Mesangial cell (primary cell): ENCODE data around the genes RRP1 and TRAPPC10.

GRCh38 chr21:43646518-43646938 lies 12.8 kb downstream of the HSF2BP start:
- RAMPAGE, long total RNA: no peak

DNA sequence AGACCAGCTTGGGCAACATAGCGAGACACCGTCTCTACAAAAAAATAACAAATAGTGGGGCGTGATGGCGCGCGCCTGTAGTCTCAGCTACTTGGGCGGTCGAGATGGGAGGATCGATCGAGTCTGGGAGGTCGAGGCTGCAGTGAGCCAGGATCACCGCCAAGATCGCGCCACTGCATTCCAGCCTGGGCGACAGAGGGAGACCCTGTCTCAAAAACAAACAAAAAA lies 277 bp downstream of the HSF2BP start:
- RAMPAGE, long total RNA: no peak

DNA sequence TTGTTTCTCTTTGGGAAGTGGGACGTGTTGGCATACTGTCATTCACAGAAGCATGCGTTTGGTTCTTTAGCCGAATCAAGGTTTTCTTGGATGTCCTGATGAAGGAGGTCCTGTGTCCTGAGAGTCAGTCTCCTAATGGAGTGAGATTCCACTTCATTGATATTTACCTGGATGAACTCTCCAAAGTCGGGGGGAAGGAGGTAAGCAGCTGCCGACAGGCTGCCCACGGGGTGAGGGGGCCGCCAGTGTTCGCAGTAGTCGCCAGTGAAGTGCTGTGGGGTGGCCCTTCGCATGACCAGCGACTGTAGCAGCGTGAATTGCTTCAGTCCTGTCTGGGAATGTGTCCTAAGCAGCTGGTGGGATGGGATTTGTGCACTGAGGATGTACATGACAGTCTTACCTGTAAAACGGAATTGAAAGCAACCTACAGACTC lies 15.6 kb downstream of the RRP1B start:
- RAMPAGE, long total RNA: no peak

DNA sequence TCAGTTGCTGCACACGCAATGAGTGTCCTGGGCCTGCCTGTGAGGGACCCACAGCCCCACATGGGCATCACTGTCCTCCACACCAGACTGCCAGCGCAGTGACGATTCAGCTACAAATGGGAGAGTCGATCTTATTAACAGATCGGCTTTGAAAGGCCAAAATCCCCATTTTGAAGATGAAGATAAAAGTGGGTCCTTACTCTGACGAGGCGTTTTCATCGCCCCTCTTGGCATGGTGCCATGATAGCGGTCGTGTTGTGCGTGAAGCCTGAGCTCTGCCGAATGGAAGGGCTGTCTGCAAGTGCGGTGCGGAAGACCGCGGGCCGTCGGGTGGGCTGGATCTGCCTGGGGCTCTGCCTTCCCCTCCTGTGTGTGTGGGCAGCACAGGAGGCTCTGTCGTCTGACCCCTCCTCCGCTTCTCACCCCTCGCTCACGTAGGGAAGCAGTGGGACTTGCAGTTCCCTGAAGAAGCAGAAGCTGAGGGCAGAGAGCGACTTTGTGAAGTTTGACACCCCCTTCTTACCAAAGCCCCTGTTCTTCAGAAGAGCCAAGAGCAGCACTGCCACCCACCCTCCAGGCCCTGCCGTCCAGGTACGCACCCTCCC lies 29.0 kb upstream of the PDXK start:
- RAMPAGE, long total RNA: no peak

DNA sequence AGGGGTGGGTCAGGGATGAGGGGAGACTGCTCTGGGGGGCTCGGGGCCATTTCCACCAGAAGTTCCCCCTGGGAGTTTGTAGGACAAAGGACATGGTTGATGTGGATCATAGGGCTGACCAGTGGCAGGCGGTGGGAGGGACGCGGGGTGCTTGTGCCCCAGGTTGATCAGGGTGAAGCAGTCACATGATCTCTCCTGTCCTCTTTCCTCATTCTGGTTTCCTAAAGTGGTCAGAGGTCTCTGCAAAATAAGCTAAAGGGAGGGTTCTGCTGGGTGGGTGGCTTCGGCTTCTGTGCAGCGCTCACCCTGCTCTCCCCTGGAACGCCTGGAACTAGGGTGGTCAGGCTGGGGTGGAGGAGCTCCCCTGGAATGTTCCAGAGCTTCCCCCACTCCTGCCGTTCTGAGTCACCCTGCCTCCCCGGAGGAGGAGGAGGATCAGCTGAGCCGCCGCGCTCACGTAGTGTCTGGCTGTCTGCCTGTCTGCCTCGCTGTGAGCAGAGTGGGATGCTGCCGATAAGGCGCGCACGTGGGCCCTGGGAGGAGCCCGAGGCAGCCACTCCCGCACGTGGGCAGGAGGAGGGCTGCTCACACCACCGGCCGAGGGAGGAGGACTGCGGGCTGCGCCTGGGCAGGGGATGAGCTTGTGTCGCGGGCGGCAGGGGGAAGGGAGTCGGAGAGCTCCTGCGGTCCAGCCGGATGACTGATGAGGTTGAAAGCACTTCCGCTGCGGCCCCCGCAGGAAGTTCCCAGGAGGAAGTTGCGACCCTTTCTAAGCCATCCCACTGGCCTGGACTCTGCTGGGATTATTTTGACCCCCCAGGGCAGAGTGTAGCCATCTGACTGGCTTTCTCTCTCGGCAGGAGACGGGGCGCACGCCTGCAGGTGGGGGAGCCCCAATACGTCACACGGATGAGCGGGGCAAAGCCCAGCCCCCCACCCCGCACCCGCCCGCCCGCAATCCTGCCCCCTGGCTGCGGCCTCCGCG lies 9.5 kb downstream of the PDXK start:
- RAMPAGE, long total RNA: no peak

- RAMPAGE, long total RNA: no peak
These were observed 15.4 kb downstream of the PDXK start for GRCh38 chr21:43734354-43734661.

- RAMPAGE, long total RNA: no peak
These were observed 22.4 kb downstream of the PDXK start for GRCh38 chr21:43741230-43741835.

DNA sequence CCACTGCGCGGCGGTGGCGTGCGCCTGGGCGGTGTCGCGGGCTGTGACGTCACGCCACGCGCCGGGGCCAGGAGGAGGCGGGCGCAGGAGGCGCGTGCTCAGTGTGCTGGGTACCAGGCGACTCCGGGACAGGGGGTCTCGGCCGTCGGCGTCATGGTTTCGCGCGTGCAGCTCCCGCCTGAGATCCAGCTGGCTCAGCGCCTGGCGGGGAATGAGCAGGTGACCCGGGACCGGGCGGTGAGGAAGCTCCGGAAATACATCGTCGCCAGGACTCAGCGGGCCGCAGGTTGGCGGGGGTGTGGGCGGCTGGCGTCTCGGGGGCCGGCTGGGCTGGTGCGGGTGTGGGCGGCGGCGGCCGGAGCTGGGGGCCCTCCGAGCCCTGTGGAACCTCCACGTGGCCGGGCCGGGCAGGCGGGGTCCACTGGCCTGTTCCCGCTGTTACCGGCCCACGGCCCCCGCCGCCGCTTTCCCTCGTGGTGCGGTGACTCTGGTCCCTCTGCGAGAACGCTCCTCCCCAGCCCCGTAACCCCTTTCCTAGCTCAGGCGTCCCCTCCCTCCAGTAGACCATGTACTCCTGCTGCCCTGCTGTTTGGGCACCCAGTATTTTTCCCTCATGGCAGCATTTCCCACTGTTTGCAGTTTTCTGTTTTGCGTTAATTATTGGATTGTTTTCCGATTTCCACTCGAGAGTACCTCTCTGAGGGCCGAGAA lies at the start of gene RRP1:
Gene RRP1 (plus strand): TSS at position 101 of the 711 bp plus-strand sequence.
- RAMPAGE, long total RNA: start-site peak on the plus strand centred at position 99 of the sequence, 38 bp wide, 156 reads

DNA sequence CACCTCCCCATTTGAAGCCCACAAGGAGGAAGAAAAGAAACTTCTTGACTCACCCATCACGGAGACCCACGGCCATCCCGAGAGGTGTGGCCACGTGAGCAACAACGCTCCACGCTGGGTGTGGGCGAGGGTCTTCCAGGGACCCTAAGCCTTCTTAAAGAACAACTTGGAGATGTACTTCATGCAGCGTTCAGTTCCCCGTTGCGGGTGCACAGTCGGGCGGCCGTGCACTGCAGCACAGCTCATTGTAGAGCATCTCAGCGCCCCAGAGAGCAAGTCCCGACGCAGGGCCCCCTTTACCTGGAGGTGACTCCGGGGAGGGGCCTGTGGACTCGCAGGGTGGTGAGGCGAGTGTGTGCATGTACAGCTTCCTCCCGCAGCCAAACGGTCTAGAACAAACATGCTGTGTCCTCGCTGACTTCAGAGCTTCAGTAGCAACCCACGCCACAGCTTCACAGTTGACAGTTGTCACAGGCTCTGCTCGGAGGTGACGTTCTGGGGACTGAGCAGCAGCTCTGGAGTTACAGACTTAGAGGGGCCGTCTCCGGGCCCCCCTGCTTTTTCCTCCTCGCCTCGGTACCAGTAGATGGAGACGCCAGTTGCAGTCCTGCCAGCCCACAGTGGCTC lies 19.5 kb downstream of the RRP1 start:
- RAMPAGE, long total RNA: no peak

DNA sequence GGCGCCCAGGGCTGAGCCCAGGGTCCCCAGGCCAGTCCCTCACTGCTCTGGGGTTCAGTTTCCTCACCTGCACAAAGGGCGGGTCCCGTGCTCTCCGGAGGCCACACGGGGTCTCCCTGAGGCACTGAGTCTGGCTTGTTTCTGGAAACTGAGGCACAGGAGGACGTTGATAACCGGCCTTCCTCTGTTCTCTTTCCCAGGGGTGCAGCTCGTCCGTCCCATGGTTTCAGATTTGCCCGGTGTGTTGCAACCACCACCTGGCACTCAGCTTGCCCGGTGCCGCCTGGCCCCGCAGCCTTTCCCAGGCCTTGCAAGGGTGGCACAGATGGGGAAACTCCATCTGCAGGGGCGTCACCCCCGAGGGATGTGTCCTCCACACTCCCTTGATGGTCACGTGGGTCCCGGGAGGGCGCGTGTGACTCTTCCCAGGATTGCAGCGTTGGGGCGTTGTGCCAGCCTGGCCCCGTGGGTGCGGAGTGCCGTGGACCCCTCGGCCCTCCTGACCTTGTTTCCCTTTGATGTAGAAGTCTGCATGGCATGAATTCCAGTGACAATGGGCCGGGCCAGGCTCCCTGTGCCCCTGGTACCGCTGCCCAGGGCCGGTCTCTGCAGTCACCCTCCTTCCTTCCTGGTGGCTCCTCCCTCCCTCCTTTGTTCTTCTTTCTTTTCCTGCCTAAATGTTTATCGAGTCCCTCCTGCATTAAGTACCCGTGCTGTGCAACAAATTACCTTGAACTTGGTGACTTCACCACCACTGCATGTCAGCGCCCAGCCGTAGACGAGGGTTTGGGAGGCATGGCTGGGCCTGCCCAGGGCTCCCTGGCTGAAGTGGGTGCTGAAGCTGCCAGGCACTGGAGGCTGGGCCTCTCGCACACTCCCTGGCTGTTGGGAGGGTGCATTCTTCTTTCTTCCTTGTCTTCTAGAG lies 22.8 kb downstream of the RRP1 start:
- RAMPAGE, long total RNA: no peak

- RAMPAGE, long total RNA: no peak
These were observed 26.0 kb downstream of the RRP1 start for GRCh38 chr21:43815314-43815845.

- RAMPAGE, long total RNA: no peak
These were observed 36.6 kb downstream of the AGPAT3 start for GRCh38 chr21:43901493-43902143.

- RAMPAGE, long total RNA: no peak
These were observed 60.1 kb downstream of the AGPAT3 start for GRCh38 chr21:43924944-43925704.

- RAMPAGE, long total RNA: no peak
These were observed 64.4 kb downstream of the AGPAT3 start for GRCh38 chr21:43929089-43930151.

- RAMPAGE, long total RNA: no peak
These were observed 40.6 kb upstream of the TRAPPC10 start for GRCh38 chr21:43971197-43972136.

- RAMPAGE, long total RNA: no peak
These were observed 34.1 kb upstream of the TRAPPC10 start for GRCh38 chr21:43978031-43978403.

GRCh38 chr21:44011996-44012589 lies at the start of gene TRAPPC10:
Gene TRAPPC10, plus strand, starts transcription at chr21:44012309.
- RAMPAGE, long total RNA: no peak

GRCh38 chr21:44033163-44034182 lies 21.4 kb downstream of the TRAPPC10 start:
- RAMPAGE, long total RNA: no peak

DNA sequence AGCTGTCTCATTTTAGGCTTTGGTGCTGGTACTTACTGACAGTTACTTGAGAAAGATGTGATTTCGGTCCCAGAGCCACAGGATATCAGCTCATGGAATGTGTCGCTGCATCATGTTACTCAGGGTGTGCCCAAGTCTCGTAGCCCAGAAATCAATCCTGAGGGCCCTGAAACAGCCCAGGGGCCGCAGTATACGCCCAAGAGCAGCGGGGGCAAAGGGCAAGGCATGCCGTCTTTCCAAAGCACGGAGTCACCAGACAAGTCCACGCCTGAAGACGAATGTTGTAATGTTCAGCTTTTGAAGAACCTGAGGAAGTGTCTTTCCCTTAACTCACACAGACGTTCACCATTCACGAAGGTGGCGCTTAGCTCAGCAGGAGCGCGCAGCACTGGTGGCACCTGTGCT lies 18.9 kb upstream of the PWP2 start:
- RAMPAGE, long total RNA: no peak

- RAMPAGE, long total RNA: no peak
These were observed 13.5 kb upstream of the PWP2 start for GRCh38 chr21:44093689-44094119.